H9 (cell line): ENCODE measurements around a stretch of chr1.

GRCh38 chr1:93662654-93663473 lies 18.8 kb downstream of the BCAR3 start:
- PRO-cap: no peak

DNA sequence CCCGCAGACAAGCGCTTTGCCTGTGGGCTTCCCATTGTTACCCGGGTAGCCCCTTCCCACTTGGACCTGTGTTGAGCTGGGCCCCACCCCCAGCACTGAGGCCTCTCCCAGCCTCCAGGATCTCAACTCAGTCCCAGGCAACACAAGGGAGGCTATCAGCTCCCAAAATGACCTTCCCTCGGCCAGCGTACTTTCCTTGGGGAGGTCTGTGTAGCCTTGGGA lies 1.3 kb downstream of the BCAR3 start:
- PRO-cap: no peak

DNA sequence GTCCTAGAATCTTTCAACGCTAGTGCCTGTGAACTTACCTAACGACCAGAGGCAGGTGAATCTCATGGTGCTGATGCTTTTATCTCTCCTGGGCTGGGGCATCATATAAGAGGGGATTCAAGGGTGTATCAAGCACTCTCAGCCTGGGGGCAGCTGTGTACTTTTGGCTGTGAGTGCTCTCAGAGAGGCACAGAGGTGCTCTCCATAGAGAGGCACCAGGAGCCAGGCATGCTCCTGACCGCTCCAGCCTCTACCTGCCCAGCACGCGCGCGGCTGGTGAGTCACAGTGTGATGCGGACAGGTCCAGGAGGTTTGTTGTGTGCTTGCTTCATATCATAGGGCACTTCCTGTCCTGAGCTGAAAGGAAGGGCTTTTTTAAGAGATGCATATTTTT lies 93.5 kb upstream of the BCAR3 start:
- PRO-cap: no peak

- PRO-cap: no peak
Observed at GRCh38 chr1:93817898-93818213, 61.1 kb downstream of the DNTTIP2 start.

DNA sequence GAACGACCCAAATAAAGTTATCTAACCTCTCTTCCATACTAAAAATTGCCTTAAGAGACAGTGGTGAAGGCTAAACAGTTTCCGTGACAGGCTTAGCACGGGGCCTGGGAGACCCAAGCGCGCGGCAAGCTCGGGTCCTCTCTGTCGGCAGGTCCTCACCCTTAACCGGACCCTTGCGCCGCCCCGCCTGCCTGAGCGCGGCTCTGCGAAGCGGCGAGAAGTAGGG lies 259 bp downstream of the DNTTIP2 start:
- PRO-cap: no peak

DNA sequence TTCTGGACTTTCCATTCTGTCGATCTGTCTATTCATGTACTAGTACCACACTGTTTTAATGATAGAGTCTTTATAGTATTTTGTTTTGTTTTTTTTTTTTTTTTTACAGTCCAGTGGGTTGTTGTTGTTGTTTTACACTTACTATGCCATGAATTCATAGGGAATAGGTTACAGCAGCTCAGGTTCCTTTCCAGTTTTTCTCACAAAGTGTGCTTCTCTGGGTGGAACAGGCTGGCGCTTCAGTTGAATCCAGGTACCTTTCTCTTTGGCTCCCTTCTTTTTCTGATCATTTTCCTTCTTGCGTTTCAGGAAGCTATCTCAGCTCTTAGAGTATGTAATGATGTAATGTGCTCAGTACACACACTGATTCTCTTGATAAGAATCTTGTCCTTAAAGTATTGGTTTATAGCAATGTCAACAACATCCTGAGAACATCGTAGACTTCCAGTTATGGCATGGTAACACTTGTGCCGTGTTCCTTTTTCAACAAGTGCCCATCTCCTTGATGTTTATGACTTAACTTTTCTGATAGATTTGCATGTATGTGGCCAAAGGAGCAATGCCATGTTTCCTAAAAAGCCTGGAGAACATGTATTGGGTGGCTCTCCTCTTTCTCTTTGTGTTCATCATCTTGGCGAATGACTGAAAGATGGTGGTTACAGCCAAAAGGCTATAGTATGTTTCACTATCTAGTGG lies 11.8 kb upstream of the ABCD3 start:
- PRO-cap: no peak

DNA sequence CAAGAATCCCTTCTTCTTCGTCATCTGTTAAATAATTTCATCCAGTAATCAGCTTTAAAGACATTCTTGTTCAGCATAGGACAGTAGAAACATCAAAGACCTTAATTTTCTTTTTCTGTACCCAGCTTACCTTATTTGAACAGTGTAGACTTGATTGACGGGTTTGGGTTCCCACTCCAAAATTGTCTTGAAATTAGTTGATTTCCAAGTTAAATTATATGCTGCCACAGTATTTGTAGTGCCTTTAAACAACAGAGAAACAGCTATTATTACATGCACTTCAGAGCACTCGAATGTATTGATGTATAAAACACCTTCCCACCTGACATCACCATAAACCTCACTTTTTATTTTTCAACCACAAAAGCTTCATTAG lies 1.4 kb downstream of the F3 start:
- PRO-cap: no peak

DNA sequence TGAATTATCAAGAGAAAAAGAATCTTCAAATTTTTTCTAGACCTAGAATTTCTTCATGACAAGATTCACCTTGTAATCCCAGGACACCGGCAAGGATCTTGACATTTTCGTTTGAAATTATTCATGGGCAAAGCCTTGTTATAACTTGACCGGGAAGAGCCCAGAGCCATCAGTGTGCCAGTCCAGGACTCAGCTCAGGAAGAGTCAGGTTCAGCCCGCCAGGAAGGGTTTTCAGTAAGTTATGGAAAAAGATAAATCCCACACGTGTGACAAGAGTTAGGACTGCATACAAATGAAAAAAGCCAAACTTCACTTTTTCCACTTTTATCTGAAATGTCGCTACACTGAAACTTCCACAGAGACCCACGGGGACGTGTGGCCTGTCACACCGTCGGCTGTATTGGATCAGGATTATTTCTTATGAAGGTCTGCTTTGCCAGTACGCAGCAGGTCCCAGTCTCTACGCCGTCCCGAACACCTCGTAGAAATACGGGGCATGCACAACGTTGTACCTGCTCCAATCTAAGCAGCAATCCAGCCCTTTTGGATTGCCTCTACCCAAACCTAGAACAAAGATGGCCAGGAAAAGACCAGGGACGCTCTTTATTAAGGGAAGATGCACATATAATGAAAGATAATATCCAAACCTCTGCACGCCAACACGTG lies 923 bp downstream of the F3 start:
- PRO-cap: no peak

- PRO-cap: no peak
Observed at GRCh38 chr1:94754562-94754822, 65.7 kb upstream of the SLC44A3 start.

DNA sequence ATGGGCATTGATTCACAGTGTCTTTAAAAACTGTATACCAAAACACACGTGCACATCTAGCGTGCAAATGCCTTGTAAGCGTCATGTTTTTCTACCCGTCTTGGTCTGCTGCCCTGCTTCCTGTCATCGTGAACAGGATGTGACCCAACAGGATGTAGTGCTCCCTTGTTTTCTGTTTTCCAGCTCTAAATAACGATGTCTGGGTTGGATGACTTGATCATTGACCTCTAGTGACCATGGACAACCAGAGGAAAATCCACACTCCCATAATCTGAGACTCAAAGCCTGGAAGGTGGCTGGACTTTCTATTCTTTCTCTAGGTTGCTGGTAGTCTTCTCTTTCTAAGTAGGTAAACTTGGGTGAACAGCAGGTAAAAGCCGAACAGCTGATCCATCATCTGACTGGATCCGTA lies 24.6 kb upstream of the SLC44A3 start:
- PRO-cap: no peak

- PRO-cap: no peak
Observed at GRCh38 chr1:94873719-94874414, 53.0 kb downstream of the CNN3 start.

DNA sequence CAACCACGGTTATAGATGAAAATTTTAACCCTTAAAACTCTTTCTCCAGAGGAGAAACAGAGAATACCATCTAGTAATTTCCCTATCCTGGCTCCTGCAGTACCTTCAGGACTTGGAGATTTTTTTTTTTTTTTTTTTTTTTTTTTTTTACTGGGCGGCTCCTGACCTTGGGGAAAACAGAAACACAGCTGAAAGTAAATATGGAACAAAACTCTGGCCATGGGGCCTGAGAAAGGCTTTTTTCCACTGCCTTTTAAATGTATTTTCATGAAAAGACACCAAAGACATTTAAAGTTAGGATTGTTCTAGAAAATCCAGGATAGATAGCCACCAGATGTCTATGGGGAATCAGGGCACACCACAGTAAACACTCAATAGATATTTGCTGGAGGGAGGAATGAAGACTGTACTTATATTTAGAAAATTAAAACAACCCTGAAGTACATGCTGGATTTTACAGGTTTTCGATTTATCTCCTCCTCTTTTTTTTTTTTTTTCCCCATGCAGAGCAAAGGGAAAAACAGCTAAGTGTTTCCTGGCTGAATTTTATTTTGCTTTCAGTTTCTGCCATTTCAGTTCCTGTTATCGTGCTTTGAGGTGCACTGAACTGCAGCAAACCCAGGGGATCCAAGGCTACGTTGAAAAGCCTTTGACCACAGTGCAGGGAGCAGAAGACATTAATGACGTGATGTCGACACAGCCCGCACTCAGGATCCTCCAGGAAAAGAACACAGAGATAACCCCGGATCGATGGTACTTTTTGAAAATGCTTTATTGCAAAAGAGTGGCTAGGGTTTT lies 35.7 kb upstream of the CNN3 start:
- PRO-cap: no peak

- PRO-cap: no peak
Observed at GRCh38 chr1:94980172-94980732, 53.3 kb upstream of the CNN3 start.

DNA sequence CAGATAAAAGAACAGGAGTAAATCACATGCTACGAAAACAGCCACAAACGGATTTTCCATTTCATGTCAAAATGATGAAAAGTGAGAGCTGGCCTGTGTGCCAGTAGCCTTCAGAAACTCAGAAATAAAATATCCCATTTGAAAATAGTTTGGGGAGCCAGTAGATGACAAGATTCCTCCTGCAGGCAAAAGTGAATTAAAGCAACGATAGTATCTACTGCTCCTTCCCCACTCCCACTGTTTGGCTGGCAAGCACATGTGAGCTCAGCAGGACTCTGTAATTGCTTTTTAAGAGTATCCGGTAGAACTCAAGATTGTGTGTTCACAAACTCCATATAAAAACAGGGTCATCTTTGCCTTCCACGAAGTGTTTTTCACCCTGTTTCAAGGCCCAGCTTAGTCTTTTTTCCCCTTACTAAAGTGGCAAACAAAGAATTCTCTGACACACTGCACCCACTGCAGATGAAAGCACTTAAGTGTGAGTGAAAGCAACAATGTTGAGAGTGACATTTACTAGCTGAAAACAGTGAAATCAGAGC lies 70.2 kb downstream of the ALG14 start:
- PRO-cap: no peak

- PRO-cap: unidirectional peak, minus-strand start at chr1:95955705
Observed at GRCh38 chr1:95955467-95955844, 721.4 kb downstream of the RWDD3 start.

GRCh38 chr1:96722310-96722982 lies 862 bp downstream of the PTBP2 start:
- PRO-cap: bidirectional peak, plus-strand start at chr1:96722634, minus-strand start at chr1:96722393; bidirectional peak, plus-strand start at chr1:96723059, minus-strand start at chr1:96722814

DNA sequence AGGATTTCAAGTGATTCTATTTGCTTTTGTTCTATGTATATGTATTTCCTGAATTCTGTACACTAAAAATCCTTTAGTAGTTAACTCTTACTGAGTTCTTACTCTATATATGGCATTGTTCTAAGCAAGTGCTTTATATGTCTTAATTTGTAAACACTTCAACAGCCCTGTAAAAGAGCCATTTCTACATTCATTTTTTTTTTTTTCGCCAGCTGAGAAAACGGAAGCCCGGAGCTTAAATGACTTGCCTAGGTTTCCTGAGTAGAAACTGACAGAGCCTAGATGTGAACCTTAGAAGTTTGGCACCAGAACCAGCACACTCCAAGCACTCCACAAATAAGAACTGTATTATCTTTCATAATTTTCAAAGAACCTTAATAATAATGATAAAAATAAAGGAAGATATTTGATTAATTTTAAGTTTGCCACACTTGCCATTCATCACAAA lies 71.5 kb downstream of the DPYD start:
- PRO-cap: no peak

- PRO-cap: no peak
Observed at GRCh38 chr1:97906849-97907402, 13.9 kb downstream of the DPYD start.

- PRO-cap: unidirectional peak, plus-strand start at chr1:98053430; unidirectional peak, plus-strand start at chr1:98053521; unidirectional peak, minus-strand start at chr1:98053954
Observed at GRCh38 chr1:98053179-98054168, 132.6 kb upstream of the DPYD start.

DNA sequence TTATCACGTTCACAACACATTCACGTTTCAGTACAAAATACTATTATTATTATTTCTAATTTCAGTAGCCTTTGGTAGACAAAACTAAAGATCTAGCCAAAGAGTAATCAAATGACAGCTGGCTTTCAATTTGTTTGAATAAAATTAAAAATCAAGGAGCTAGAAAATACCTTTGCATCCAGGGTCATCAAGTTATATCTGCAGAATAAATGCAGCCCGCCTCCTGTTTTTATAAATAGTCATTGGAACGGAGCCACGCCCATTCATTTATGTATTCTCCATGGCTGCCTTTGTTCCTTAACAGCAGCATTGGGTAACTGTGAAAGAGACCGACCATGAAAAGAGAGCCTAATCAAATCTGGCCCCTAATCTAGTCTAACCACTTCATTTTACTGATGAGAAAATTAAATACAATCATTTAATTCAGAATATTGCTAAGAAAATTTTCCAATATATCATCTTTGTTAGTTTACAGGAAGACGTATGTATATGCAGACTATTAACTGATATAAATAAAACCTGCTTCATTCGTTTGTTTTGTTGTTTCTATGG lies 112.0 kb upstream of the PALMD start:
- PRO-cap: no peak